GM12891 (cell line): ENCODE measurements around the genes CYCS and HOXA10.

GRCh38 chr7:24932760-24933173 lies 47.2 kb downstream of the OSBPL3 start:
- RRBS = no CpG with 5 or more reads among the region's 9 CpGs

GRCh38 chr7:24970780-24971257 lies 9.2 kb downstream of the OSBPL3 start:
- RRBS = no CpG with 5 or more reads among the region's 5 CpGs

- RRBS = no CpG with 5 or more reads among the region's 7 CpGs
These were observed 55.2 kb downstream of the CYCS start for GRCh38 chr7:25069958-25070254.

- RRBS = no CpG with 5 or more reads among the region's 6 CpGs
These were observed 6.6 kb downstream of the CYCS start for GRCh38 chr7:25118393-25118956.

DNA sequence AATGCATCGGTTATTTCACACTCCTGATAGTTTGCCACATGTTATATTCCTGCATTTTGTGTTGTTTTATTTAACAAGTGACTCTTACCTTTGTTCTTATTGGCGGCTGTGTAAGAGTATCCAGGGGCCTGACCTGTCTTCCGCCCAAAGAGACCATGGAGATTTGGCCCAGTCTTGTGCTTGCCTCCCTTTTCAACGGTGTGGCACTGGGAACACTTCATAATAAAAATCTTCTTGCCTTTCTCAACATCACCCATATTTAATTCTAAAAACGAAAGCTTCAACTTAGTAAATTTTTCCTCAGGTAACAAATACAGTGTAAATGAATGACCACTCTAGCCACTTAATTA lies 1.2 kb downstream of the CYCS start:
- RRBS = no CpG with 5 or more reads among the region's 5 CpGs

GRCh38 chr7:25124959-25125986 lies at the start of gene CYCS:
CYCS (minus strand) TSS chr7:25125260.
- RRBS = no CpG with 5 or more reads among the region's 83 CpGs

GRCh38 chr7:25858568-25859176 lies 293.3 kb upstream of the NFE2L3 start:
- RRBS = 21% methylated on average over 4 of the region's 42 CpGs

DNA sequence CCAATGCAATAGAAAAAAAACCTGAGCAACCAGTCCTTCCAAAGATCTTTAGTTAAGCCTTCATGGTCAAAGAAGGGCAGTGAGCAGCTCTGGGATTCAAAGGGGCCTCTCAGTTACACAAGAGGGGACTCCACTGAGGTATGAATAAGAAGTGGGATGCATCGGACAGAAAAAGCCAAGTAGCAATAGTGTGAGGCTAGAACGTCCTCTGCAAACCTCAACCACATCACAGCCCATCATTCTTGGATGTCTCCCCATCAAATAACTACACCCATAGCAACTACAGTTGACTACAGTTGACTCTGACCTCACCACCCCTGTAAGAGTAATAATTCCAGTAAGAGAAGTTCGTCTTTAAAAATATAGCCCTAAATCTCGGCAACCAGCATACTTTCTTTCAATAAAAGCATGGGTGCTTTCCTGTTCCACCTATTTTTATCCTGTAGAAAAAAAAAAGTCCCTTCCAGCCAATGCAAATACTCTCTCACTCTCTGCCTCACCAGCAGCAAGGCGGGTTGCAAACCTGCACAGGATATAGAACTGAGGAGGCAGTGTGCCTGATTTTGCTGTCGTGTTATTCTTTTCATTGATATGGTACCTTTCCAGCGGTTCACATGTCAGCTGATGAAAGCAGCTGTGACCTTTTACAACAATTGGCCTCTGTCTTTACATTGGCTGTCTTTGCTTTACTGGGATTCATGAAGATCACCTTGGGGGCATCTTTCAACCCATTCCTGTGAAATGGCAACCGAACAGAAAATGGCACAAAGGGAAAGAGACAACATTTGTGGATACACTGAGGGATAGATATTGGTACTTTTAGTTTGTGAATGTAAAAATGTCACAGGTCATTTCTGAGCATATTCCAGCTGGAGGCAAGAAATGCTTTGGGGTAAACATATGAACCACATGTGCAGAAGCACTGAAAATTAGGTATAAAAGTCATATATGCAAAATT lies 187.4 kb upstream of the NFE2L3 start:
- RRBS = no CpG with 5 or more reads among the region's 8 CpGs

DNA sequence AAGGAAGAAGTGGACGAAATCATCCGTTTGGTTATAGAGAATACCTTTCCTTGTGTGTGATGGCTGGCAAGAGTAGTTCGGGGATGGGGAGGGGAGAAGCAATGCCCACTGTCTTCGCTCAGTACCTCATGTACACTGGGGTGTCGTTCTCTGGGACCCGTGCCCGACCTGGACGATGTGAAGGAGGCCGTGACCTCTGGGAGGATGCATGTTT lies 1.2 kb downstream of the NFE2L3 start:
- RRBS = no CpG with 5 or more reads among the region's 9 CpGs

GRCh38 chr7:26166914-26167534 lies 15.0 kb downstream of the NFE2L3 start:
- RRBS = no CpG with 5 or more reads among the region's 5 CpGs

DNA sequence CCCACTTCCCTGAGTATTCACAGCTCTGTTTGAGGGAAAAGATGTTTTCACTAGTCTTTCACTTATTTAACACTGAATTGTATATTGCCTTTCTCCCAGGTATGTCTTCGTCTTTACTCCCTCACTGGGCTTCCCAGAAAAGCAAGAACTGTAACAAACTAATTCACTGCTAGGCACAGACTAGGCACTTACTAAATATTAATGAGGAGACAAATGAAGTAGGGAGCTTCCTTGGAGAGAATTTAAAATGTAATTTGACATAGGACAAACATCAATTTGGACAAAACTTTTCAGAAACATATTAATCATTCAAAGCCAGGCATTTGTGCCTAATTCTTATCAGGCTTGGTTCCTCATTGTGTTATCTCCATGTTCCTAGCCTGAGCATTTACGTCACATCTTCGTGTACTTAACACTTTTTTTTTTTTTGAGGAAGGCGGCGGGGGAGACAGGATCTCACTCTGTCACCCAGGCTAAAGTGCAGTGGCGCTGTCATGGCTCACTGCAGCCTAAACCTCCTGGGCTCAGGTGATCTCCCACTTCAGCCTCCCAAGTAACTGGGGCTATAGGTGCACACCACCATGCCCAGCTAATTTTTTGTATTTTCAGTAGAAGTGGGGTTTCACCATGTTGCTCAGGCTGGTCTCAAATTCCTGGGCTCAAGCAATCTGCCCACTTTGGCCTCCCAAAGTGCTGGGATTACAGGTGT lies 19.8 kb downstream of the HNRNPA2B1 start:
- RRBS = no CpG with 5 or more reads among the region's 6 CpGs

- RRBS = no CpG with 5 or more reads among the region's 1 CpG
These were observed 29.7 kb downstream of the SNX10 start for GRCh38 chr7:26321473-26321726.

- RRBS = no CpG with 5 or more reads among the region's 10 CpGs
These were observed 51.7 kb downstream of the SNX10 start for GRCh38 chr7:26343360-26343859.

DNA sequence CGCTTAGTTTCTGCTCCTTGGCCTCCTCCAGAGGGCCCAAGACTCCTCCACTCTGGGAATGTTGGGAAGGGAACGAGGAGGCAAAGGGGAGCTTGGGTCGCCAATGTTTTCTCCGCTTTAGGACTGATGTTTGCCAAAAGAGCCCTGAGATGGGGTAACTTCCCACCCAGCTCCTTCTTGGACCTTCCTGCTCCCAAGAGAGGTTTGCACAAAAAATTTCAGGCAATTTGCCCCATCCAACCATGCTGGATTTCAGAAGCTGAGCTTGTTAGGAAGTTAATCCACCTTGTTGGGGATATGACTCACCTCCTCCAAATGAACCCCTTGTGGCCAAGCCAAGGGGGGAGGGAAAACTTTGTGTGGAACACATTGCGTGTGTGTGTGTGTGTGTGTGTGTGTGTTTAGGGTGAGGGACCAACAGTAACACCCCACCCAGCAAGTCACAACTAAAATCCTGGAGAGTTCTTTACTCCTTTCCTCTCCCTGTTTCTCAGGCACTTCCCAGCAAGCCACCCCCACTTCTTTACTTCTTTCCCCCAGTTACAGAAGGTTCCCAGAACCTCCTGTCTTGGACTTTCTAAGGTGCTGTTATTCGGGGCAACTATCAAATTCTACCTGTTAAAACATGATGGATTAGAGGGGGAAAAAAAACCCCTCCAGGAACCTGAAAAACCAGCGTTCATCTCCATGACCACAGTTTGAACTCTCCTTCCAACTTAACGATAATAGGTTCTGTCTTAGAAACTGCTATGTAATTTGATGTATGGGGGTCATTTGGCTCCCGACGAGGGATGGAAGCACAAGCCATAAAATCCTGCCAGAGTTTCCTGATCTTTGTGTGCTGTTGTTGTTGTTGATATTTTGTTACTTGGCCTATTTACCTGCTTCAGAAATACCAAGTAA lies 8.9 kb upstream of the HOXA2 start:
- RRBS = no CpG with 5 or more reads among the region's 10 CpGs

DNA sequence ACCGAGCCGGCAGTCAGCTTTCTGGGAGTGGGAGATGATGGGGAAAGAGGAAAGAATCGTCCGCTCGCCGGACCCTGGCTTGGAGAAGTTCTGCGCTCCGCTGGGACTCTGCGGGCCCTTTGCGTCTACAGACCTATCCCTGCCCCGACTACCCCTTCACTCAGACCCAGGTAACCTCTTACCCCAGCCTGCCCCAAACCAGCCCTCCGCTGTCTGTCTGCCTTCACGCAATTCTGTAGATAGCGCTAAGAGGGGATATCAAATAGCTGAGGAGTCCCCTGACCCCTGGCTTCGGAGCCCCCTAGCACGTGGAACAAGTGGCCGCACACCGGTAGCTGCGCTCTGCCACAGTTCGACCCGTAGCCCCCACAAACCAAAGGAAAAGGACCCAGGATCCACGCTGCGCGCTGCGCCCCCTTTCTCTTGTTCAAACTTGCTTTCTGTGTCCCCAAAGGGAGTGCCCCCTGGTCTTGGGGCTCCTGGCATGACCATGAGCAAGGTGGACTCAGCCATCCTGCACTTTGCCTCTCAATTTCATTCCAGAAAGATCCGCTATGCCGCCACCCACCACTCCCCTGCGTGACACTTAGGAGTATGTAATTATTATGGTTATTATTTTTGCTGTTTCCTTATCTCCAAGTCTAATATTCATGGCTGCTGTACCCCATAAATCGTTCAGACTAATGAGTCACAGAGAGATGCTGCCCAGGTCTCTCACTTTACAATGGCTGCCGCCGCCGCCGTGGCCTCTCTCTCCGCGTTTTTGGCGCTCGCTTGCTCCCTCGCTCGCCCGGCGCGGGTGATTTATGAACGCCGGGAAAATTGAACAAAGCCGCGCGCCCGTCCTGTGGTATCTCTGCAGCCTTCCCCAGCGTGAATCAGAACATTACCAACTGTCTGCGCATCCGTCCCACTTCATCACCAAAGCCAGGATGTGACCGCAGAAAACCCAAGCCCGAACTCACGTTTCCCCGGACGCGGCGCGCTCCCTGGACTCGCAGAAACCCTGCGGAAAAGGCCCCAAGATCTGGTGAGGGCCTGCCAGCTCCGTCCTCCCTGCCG lies 6.8 kb downstream of the HOXA4 start:
- RRBS = no CpG with 5 or more reads among the region's 63 CpGs

- RRBS = 25% methylated on average over 6 of the region's 31 CpGs
These were observed 2.1 kb upstream of the HOXA7 start for GRCh38 chr7:27158517-27159034.

DNA sequence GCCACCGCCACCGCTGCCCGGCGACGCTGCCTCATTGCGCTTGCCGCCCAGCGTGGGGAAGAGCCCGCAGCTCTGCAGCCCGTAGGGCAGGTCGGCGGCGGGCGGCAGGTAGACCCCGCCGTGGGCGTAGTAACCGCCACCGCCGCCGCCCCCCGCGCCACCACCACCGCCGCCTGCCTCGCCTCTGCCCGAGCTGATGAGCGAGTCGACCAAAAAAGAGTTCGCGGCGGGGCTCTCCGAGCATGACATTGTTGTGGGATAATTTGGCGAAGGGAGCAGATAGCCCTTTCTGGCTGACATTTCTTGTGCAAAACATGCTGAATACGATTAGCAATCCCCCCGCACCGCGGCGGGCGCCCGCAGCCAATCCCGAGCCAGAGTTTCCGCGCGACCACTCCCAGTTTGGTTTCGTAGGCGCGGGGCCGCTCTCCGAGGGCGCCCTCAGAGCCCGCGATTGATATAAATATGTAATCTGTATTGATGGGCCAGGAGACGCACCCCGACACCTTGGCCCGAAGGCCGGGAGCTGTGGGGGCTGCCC lies at the start of gene HOXA10:
Gene HOXA10, minus strand, starts transcription at position 314 of the 541 bp plus-strand sequence.
- RRBS = 7% methylated on average over 1 of the region's 57 CpGs

- RRBS = no CpG with 5 or more reads among the region's 22 CpGs
These were observed 3.4 kb upstream of the HOXA10 start for GRCh38 chr7:27177207-27178322.

DNA sequence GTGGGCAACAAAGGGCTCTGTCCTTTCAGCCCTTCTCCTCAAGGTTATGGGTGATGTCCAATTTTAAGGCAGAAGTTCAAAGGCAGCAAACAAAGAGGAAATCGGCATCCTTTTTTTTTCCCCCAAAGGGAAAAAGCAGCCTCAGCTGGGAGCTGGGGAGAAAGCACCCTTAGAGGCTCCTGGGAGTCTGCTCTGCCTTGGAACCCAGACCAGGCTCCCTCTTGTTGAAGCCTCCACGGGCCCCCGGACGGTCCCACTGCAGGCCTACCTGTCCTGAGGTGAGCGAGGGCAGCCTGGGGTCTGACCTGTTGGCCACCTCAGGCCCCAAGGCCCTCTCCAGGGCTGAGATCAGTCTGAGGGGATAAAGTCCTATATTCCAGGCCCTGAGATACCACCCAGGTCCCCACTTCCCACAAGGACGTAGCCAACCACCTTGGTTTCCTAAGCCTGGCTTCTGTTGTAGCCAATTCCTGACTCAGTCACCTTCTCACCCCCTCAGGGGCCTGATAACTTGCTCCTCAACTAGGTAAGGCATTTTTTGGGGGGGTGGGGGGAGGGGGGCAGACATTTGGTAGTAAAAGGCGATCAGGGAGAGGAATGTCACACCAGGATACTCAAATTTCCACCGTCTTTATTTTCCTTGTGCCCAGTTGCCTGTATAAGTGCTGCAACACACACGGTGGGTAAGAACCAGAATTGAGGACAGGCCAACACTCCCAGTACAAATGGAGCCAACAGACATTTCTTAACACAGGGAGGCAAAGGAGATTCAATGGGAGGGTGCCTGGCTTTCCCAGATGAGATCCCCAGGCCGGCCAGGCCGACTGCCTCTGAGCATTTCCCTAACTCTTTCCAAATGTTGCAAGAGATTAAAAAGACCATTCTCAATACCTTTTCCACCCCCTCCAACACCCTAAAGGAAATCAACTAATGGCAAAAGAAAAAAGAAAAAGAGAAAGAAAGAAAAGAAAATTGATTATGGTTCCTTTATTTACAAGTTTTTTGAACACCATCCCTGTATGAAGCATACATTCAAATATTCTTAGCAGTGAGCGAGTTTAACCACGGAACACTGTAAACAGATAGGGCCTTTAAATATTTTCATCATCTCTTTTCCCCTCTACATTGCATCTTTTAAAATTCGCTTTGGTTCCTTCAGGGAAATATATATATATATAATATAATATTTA lies 4.1 kb downstream of the HOXA11 start:
- RRBS = no CpG with 5 or more reads among the region's 14 CpGs

DNA sequence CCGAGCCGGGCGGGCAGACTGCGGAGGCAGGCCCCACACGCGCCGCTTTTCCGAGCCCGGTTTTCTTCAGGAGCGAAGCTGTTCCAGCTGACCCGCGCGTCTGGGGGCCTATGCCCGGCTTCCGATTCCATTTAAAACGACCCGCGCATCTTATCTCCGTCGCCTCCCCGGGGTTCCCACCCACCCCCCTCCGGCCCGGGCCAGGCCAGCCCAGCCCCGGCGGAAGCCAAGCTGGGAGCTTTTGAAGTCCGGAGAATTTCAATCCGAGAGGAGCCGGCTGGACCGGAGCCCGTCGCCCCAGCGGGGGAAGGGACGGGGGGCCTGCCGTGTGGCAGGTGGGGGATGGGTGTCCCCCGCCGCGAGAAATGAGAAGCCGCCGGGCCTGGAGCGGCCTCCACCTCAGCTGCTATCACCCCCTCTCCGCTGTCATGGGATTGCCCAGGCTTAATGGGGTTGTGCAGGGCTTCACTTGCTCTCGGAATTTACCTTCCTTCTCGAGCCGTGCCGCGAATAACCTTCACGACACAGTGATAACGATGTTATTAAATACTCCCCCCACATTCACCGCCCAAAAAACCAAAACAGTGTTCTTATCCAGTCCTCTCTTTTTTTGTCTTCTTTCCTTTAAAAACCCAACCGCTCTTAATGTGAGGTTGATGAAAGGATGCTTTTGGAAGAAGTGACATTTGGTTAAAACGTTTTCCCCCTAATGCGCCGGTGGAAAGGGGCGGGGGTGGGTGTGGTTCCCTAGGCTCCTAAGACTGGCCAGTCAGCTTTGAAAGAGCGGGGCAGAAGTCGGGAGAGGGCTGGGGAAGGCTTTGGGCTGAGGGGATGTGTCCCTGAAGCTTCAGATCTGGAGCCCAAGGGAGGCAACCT lies 2.9 kb upstream of the EVX1 start:
- RRBS = 6% methylated on average over 23 of the region's 56 CpGs